Skin of body (tissue), 2 donors: ENCODE measurements around a stretch of chr13.

GRCh38 chr13:55410429-55410943 lies 1730.2 kb upstream of the PRR20A start:
- RAMPAGE, long total RNA, result no peak

GRCh38 chr13:55577399-55578484 lies 1563.0 kb upstream of the PRR20A start:
- RAMPAGE, long total RNA, result no peak

DNA sequence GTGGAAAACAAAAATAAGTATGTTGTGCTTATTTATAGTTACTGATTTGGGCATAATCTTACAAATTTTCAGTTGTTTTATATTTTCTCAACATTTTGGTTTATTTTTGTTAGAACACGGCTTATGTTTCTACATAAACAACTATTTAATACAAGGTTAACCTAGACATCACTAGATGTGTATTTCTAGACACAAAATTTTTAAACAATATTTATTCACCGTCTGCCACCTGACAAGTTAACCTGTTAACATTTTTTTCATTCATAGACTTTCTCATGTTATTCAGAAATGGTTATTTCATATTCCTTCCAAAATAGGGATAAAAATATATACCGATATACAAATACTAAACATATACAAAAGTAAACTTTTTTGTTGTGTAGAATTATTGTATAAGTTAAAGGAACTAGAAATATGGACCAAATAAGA lies 68.8 kb upstream of the PRR20A start:
- RAMPAGE, long total RNA, result no peak

DNA sequence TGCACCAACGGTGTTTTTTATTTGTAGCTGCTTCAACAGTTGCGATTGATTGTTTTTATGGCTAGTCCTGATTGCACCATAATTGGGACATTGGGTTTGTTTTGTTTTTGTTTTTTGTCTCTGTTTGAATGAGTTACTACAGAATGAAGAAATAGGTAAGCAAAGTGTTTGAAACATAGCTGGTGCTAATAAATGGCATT lies 31.2 kb upstream of the PCDH17 start:
- RAMPAGE, long total RNA, result no peak

DNA sequence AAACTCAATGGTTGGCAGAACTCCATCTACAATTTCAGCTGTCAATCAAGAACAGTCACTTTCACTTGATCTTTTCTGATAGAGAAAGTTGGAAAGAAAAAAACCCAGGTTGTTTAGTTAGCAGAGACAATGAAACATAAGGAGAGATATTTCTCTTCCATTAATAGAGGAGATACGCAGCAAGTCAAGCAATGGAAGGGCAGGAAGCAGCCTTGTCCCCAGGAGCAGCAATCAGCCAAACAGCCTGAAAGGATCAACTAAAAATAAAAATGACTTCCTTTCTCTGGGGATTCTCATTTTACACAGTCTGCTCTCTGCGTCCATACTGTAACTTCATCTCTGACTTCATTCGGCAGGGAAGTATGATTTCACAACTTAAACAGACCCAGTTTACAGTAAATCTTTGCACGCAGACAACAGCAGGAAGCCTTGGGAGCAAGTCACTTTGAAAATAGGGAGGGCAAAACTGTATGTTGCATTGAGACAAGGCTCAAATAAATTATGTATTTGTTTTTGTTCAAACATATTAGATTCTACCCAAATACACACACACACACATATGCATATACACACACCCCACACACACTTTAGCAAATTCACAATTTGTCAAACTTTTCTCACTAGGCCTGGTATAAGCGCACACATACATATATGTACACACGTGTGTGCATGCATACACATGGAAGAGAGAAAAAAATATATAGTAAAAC lies 826.6 kb downstream of the DIAPH3 start:
- RAMPAGE, long total RNA, result no peak

GRCh38 chr13:63593351-63593550 lies 153.3 kb upstream of the ENSG00000237378 start:
- RAMPAGE, long total RNA, result no peak

GRCh38 chr13:64077170-64077593 lies 244.3 kb upstream of the ENSG00000285566 start:
- RAMPAGE, long total RNA, result no peak

DNA sequence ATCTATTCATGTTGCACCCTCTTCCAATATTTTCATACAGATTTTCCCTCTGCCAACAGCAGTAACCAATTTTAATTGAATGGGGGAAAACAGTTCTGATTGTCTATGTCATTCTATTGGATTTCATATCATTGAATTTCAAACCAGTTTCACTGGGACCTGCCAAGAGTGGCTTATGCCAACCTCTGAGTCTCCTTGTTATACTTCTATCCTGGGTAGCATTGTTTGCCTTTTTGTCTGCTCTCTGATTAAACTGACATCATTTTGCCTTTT lies 1289.6 kb downstream of the PCDH9 start:
- RAMPAGE, long total RNA, result no peak

DNA sequence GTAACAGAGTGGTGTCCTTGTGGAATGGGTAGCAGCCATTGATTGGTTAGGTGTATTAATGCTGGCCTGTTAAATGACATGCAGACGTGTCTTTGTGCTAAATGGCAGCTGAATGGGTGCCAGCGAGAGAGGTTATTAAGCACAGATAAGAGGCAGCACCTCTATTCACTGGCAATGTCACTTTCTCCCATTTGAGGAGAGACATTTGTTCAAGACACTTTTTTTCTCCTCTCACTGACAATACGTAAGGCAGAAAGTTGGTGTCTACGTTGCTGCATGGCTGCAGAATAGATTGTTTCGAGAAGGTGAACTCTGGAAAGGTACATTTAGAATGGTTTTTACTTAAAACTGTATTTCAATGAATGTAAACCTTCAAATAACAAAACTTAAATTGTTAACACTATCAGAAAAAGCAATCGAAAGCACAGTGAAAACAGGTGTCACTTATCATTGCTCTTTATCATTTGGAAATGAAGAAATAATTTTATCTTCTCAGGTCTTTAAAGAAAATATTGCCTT lies 1289.2 kb downstream of the PCDH9 start:
- RAMPAGE, long total RNA, result no peak

DNA sequence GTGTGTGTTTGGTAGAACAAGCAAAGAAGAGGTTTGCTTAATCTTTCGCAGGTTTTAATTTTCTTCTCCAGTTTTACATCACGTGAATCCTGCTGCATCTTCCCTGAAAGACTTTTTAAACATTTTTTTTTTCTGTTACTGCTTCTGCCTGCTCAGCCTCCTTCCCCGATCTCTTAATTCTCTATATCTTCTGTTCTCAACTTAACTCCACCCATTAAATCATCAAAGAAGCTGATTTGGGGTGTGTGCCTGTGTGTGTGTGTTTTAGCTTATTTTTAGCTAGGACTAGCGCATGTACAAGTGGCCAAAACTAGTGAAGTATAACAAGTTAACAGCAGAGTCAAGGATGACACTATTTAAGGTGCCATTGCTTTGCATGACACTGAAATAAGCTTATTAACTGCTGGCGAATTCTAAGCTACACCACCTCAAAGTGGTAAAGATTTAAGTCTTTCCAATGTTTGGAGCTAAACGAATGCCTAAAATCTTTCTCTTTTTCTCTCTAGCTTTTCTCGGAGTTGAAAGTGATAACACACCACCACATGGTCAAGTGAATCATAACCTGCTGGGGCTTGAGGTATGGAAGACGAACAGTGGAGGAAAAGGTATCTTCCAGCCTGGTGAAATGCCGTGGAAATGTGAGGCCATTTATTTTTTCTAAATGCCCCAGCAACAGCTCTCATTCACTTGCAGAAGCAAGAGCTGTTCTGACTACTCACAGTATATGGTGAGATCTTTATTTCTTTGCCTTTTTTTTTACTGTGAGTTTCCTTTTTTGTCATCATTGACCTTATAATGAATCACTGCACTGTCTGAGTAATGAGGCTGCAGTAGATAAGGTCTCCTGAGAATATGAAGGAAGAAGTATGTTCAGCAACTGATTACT lies 570.3 kb downstream of the PCDH9 start:
- RAMPAGE, long total RNA, result no peak

DNA sequence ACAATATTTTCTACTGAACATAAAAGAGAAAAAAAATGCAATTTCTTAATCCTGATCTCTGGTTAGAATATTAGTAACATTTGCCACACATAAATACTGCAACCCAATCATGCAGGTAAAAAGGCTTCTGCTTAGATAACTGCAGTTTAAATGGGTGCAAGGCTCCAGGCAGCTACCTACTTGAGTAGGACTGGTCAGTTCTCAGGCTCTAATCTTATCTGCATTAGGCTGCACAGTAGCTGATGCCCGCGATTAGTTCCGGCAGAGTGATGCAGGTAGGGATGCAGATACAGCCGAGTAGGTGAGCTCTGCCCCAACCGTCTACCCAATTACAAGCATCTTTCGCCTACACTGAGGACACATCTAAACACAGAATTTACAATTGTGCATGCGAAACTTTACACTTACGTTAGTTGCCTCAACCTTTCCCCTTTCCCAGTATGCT lies 742 bp downstream of the PCDH9 start:
- RAMPAGE, long total RNA, result no peak

- RAMPAGE, long total RNA, result no peak
These were observed 168.3 kb downstream of the KLHL1 start for GRCh38 chr13:69939946-69940366.

GRCh38 chr13:72726554-72727473 lies 615 bp downstream of the MZT1 start:
- RAMPAGE, long total RNA, result no peak

- RAMPAGE, long total RNA, result no peak
These were observed 105.9 kb upstream of the KLF5 start for GRCh38 chr13:72952945-72953317.

DNA sequence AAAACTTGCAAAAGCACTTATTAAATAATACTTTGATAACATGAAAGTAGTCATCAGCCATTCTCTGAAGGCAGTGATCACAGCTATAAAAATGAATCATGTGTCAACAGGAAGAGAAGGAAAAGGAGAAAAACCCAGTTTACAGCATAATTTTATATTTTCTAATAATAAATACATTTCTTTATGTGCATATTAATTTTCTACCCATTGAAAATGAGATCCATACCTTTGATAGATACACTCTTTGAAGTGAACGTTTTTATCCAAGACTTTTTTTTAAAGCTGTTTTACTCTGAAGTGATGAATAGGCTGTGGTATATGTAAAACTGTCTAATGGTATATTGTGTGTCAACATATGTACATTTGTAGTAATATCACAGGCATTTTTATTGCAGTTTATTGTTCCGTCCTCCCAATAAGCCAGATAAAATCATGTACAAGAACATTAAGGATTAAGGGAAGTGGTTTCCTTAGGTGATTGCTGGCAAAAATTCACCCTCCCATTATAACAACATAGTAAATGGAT lies 1.3 kb upstream of the KLF5 start:
- RAMPAGE, long total RNA, result no peak

- RAMPAGE, long total RNA, result no peak
These were observed 162.6 kb downstream of the KLF5 start for GRCh38 chr13:73221416-73221825.

- RAMPAGE, long total RNA, result no peak
These were observed 165.5 kb downstream of the TBC1D4 start for GRCh38 chr13:75316417-75316963.

DNA sequence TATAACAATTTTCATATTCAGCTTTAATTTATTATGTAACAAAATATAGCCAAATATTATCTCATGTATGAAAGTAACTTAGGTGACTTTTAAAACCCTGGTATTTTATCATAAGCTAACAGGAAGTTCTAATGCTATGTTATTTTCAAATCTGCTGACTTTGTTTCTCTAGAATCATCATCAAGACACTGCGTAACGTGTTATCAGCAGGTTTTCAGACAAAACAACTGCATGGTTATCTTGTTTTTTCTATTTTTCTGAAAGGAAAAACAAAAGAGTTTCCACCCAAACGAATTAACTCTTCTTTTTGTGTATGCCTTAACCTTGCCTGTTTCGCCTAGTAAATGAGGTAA lies 156.3 kb downstream of the TBC1D4 start:
- RAMPAGE, long total RNA, result no peak

- RAMPAGE, long total RNA, result no peak
These were observed 115.1 kb downstream of the TBC1D4 start for GRCh38 chr13:75366842-75367354.

DNA sequence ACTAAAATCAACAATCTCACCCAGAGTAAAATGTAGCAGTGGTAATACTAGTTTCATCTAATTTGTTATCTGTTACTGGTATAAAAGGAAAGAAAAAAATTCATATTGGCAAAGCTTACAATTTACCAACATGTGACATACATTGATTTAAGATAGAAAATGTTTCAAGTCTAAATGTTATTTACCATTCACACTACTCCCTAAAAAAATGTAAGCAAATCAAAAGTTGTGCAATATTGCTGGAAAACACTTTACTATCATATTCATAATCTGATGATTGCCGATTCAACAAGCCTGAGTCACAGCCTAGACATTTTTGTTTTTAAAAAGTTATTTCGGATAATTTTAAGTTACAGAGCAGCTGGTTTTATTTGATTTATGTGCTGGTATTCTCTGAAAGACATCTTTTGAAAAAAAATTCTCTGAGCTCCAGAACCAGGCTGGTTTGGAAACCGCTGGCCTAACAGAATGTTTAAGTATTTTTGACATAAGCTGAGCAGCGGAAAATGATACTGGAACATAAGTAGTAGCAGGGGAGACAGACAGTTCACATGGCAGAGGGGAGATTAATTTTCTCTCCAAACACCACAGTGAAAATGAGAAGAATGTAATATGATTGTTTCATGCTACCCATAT lies 36.3 kb downstream of the TBC1D4 start:
- RAMPAGE, long total RNA, result no peak